HT-29 (cell line): ENCODE measurements around a stretch of chr2.

- RAMPAGE, long total RNA, result no peak
Observed at GRCh38 chr2:32592069-32592549, 35.7 kb upstream of the TTC27 start.

DNA sequence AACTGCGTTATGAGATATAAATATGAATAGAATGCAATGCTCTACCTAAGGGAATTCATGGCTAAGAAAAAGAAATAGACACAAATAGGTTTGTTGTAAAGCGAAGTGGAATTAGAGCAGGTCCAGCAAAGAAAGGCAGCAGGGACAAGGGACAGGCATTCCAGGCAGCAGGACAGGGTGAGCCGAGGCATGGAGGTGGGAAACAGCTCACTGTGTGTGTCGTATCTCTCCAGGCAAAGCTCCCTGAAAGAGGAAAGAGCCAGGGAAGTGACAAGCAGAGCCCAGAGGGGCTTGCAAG lies 46.2 kb upstream of the LTBP1 start:
- RAMPAGE, long total RNA, result no peak

DNA sequence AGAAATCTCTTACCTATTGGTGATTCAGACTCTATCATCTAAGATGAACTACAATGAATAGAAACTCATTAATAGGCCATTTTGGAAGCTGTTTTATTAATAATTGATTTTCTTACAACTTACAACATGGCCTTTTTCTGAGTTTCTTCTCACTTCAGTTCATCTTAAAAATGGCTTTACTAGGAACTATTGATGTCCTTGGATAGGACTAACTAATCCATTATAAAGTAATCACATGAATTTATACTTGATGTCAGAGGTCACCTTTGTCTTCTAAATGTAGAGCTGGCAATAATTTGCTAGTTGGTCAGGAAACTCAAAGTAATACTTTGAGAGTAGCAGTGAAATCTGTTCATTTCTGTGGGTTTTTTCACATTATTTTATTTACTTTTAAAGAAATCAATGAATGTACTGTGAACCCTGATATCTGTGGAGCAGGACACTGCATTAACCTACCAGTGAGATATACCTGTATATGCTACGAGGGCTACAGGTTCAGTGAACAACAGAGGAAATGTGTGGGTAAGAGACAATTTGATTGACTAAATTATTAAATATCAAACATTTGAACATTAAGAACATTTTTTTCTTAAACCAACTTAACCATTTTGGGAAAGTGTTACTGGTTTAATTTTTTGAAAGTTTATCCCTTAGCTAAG lies 203.1 kb upstream of the RASGRP3 start:
- RAMPAGE, long total RNA, result no peak

GRCh38 chr2:33300234-33300733 lies 176.2 kb upstream of the RASGRP3 start:
- RAMPAGE, long total RNA, result no peak

GRCh38 chr2:33477283-33478095 lies 1.0 kb downstream of the RASGRP3 start:
- RAMPAGE, long total RNA, result no peak

GRCh38 chr2:33535489-33535790 lies 59.0 kb downstream of the RASGRP3 start:
- RAMPAGE, long total RNA, result no peak

GRCh38 chr2:33585024-33585976 lies 13.8 kb downstream of the FAM98A start:
- RAMPAGE, long total RNA, result no peak

DNA sequence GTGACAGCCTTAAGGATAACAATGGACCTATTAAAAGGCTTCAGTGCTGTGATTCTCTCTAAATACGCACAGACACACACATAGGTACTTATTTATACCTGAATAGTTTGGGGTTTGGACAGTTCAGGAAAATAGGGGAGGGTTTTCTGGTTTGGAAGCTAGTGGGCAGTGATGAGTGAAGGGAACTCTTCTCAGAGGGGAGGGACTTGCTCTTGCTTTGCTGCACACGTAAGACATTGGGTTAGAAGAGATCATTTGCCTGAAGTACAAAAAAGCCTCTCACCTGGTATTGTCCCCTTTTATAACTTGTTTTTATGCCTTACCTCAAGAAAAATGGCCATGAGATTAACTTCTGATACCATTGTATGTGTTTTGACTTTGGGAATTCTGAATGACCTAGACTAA lies 2.3 kb downstream of the CRIM1 start:
- RAMPAGE, long total RNA, result no peak

DNA sequence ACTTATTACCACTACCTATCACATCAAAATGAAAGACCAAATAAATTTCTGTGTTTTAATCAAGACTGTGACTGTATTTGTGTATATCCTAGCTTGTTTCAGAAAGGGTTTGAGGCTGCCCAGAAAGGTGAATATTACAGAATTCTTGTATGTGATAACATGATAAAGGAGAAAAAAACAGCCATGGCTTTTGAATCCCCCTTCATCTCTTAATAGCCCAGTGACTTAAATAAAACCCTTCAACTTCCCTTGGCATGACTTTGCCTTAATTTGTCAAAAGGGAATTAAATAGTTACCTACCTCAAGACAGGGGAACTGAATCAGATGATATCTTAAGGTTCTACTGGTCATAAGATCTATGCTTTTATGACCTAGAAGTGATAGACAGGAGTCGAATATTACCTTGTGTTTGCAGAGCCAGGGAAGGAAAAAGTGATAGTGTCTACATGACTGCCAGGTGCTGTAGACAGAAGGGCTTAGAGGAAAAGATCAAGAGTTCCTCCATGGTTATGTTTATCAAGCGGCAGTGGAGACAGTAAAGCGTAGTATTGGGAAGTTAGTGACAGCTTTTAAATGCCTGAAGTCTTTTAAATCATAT lies 11.7 kb downstream of the CRIM1 start:
- RAMPAGE, long total RNA, result no peak

- RAMPAGE, long total RNA, result no peak
Observed at GRCh38 chr2:36367826-36368490, 12.4 kb downstream of the CRIM1 start.

DNA sequence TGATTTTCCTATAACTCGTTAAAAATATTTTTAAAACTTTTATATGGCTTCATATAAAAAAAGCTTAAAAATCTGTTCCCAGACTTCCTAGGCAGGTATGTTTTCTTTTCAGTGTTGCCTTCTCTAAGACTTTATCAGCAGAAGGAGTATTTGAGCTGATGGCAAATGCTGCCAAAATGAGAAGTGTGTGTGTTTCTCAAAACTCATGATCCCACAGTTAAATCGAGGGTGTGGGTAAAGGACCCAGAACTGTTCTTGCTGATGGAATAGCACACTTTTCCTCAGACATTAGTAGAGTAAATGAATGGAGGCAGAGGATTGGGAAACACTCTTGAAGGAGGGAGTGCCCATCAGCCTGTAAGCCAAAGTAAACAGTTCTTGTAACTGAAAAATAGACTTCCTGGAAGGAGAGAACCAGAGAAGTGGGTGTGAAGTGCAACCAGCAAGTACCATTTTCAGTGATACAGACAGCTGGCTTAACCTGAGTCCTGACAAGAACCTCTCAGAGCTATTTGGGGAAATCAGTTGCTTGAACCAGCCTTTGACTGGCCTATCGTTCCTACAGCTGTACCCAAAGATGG lies 17.5 kb downstream of the CRIM1 start:
- RAMPAGE, long total RNA, result no peak

GRCh38 chr2:36393333-36393977 lies 37.9 kb downstream of the CRIM1 start:
- RAMPAGE, long total RNA, result no peak

DNA sequence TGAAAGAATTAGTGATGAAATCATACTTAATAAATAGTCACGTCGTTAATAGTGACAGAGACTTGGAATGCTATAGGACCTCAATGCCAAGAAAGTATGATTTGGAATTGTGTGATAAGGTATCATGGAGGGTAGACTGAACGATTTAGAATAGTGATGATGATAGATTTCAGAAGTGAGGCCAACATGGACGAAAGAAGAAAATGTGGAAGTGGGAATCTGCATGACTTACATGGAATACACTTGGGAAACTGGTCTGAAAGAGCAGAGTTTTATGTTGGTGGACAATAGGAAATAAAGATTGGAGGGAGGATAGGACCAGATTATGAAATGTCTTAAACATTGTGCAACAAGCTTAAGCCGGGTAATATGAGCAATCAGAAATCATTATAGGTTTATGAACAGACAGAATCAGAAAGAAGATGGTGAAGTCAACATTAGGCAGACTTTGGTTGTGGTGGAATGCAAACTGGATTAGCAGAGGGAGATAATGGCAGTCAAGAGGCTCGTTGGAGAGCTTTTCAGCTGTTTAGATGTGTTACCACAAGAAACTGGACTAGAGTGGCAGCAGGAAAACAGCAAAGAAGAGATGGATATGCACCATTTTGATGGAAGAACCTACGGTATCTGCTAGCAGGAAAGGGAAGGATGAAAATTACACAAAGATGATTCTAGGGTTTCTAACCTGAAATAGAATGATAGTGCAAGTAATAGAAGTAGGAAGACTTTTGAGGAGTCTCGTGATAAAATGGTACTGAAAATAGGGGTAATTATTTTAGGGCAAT lies 43.5 kb downstream of the CRIM1 start:
- RAMPAGE, long total RNA, result no peak

DNA sequence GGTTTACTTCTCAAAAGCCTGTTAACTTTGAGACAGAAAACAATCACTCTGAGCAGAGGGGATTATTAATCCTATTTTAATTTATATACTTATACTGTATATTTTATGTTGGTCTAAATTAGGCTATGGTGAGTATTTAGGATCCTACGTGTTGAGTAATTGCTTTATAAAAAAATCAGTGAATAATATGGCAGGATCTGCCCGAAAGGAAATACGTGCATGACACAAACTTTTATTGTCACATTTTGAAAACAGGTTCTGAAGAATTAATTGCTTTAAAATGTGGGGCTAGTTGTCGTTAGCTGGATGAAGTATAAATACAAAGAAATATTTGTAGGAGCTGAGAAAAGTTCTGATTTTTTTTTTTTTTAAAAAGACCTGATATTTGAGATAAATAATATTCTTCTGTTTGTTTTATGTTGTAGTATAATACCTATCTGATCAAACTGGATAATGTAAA lies 54.6 kb downstream of the FEZ2 start:
- RAMPAGE, long total RNA, result no peak

- RAMPAGE, long total RNA, result no peak
Observed at GRCh38 chr2:36568493-36569263, 29.3 kb downstream of the FEZ2 start.

GRCh38 chr2:36807140-36808107 lies 110.9 kb downstream of the VIT start:
- RAMPAGE, long total RNA, result no peak

DNA sequence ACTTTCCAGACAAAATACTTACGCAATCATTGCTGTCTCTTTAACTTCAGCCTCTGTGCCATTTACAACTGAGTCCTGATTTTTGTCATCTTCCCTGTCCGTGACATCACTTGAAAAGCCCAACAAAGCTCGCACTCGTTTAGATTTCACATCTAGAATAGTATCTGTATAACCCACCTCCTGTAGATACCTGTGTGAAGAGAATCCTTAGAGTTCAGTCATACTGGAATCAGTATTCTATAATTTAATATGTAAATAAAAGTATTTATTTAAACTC lies 63.8 kb downstream of the STRN start:
- RAMPAGE, long total RNA, result no peak

- RAMPAGE, long total RNA, result no peak
Observed at GRCh38 chr2:37089414-37090088, 5.2 kb downstream of the GPATCH11 start.

DNA sequence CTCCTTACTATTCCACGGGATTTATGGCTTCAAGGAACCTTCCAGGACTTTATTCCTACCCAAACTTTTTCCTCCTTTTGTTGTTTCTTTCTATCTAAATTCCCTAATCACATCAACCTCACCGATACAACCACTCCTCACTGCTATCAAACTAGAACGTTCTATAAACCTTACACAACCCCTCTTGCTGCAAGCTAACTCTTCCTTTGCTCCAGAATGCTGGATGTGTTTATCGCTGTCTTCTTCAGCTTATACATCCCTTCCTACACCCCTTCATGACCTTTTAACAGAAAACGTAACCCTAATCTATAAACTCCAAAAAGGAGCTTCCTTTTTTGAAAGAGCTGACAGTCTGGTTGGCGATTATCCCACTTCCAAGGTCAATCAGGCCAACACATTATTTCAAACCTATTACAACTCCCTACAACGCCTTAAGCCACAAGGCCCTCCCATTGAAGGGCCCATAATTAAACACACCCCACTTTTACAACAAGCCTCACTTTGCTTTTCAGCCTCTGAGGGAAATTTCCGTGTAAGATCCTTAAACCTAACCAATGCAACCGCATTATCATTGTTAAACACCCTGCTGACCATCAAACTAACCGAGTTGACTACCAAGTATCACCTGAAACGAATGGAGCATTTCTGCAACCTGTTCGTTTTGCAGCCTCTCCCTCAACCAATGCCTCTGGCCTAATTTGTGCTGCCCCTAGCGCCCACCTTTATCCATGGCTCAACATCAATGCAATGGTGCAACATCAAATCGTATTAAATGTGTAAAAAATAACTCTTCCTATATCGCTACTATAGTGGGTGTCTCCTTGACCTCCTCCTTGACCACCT lies 22.7 kb downstream of the EIF2AK2 start:
- RAMPAGE, long total RNA, result no peak

- RAMPAGE, long total RNA, result no peak
Observed at GRCh38 chr2:37225894-37226687, 5.3 kb downstream of the CEBPZ start.